Panc1 (cell line): ENCODE results near the gene RWDD4.

DNA sequence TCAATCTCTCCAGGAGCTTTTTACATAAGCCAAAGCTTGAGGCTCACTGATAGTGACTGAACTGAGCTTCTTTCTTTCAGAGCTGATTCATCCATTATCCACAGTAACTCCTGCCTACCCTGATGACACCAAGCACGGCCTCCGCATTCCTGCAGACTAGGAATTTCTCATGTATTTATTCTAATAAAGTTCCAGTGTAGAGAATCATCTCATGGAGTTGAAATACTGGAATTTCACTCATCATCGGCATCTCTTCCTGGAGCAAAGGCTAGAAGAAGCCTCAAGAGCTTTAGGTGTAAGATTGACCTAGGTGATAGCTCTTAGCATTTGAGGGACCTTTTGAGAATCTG, 12.1 kb upstream of the DCTD start:
- RRBS, 2 experiments, result no CpG with 5 or more reads among the region's 3 CpGs

GRCh38 chr4:183097192-183097608, 1.9 kb upstream of the WWC2 start:
- RRBS, 2 experiments, result 93 to 100% methylated on average over 3 to 4 of the region's 17 CpGs

DNA sequence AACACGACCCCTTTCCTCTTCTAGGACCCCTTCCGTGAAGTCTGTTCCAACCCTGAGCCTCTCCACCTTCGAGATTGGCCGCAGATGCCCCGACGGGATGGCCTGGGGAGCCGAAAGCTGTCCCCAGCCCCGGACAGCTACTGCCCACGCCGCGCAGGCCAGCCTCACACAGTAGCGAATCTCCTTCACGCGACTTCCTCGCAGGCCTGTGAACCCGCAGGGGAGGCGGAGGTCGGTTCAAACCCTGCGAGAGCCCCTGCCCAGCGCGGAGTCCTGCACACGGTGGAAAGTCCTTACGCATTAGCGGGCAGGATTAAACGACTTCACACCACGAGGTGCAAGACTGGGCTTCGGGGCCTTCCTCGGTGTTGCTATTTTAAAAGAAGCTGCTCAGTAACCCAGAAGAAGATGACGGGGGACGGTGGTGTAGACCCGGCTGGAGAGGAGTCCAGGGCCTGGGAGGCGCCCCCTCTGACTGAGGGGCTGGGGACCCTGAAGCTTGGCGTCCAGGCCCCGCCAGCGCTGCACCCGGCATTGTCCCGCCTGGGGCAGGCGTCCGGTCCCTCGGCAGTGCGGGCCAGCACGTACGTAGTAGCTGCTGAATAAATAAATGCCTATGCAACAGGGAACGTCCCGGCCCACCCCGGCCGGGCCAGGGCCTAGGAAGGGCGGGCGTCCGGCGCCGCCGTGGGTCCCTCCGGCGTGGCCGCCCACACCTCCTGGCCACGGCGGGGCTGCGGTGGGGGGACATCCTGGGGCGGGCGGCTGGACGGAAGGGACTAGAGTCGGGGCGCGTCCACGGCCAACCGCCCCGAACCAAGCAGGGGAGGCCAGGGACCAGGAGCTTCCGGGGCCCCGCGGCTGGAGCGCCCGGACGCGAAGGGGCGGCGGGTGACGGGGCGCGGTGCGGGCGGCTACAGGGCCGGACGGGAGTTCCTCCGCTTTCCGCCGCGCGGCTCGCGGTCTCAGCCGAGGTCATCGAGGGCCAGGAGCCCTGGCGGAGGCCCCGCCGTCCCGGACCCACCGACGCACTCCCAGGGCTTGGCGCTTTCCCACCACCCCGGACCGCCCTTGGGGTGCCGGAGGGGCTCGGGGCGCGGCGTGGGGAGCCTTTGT, 1.1 kb upstream of the WWC2 start:
- RRBS, 2 experiments, result 2 to 6% methylated on average over 43 of the region's 107 CpGs

DNA sequence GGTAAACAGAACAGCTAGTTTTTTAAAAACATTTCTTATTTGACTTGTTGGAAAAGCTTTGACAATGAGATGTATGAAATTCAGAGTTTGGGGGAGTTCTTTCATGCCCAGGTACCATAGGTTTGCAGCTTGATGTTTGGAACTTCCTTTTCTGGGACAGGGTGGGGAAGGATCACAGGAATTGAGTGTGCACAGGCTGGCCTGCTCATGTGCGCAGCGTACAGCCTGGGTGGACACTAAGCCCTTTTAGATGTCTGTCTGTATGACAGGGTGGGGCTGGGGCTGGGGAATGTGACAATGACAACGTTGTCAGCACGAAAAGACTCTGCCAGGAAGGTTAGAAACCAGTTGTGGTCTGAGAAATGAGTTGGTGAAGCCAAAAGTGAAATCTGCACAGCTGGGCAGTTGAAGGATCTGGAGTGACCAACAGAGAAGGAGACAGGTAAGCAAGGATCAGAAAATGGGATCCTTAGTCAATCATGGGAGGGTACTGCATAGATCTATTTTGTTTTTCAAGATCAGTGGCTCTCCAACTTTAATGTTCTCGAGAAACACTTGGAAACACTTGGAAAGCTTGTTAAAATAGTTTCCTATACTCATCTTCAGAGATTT, 47.5 kb downstream of the WWC2 start:
- RRBS, 2 experiments, result no CpG with 5 or more reads among the region's 5 CpGs

DNA sequence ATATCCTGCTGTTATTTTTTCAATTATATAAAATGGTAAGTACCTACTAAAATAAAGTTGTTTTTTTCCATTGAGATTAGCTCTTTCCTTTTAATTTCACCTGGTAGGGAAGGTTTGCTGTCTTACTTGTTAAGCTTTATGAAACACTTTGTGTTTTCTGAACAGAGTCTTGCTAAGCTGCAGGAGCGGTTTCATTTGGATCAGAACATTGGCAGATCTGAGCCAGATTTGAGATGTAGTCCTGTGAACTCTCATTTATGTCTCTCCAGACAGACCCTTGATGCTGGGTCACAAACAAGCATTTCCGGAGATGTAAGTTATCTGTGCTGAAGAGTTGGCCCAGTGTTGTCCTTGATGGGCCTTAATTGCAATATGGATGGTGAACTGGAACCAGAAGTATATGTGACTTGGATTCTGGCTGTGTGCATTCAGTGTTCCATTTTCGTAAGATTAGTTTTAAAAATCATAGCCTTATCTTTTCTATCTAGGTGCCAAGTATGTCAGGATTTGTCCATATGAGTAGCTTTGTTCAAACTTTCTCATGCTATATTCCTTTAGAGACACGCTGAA, 71.4 kb downstream of the CLDN22 start:
- RRBS, 2 experiments, result no CpG with 5 or more reads among the region's 4 CpGs

DNA sequence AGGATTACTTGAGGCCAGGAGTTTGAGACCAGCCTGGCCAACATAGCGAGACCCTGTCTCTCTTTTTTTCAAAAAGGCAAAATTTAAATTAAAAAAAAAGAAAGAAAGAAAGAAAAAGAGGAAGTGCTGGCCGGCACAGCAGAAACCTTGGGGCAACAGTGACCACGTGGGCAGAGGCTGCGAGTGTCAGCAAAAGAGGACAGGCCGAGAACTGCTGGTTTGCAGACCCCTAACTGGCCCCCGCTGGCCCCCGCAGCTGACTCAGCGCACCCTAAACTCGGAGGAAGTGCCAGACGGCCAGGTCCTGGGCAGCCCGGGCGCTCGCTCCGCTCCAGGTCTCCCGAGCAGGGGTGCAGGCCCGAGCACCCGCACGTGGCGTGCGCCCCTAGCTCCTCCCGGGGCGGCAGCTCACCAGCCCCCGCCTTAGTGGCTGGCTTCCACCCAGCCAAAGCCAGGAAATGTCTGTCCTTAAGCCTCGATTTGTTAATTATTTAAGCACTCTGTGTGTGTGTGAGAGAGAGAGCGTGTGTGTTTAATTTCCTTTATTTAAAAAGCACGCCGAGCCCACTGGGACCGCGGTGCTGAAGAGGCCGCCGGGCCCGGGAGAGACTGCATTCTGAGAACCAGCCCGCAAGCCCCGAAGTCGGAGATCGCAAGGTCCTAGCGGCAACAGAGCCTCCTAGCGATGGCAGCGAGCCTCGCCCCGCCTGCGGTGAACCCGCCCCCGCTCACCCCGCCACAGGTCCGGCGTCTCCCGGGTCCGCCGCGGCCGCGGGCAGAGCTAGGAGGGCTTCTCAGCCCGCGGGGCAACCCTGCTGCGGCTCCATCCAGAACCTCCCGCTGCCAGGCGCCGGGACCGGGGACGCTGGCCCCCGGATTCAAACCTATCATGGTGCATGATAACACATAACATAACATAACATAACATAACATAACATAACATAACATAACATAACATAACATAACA, 46.0 kb upstream of the CDKN2AIP start:
- RRBS, 2 experiments, result 3 to 11% methylated on average over 20 of the region's 62 CpGs

DNA sequence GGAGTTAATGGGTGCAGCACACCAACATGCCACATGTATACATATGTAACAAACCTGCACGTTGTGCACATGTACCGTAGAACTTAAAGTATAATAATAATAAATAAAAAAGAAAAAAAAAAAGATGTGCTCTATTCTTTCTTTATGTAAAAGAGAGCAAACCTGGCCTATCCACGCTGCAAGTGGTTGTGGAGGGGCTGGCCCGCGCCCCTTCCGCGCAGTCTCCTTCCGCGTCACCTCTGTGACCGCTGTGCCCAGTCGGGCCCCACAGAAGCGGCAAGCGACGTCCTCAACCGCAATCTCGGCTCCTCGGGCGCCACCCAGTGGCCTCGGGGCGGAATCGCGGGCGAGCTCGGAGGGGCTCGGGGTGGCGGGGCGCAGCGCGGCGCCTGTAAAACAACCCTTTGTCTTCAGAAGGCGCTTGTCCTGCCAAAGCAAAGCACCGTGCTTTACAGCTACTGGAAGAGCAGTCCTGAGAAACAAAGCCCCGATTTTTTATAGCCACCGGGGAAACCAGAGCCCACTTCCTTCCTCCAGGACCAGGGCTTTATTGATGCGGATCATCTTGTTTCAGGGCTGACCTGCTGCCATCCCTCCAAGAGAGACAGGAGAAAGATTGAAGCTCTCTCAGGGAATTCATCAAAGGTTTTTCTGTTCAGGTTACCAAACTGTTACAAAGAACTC, 37.4 kb upstream of the CDKN2AIP start:
- RRBS, 2 experiments, result no CpG with 5 or more reads among the region's 35 CpGs

DNA sequence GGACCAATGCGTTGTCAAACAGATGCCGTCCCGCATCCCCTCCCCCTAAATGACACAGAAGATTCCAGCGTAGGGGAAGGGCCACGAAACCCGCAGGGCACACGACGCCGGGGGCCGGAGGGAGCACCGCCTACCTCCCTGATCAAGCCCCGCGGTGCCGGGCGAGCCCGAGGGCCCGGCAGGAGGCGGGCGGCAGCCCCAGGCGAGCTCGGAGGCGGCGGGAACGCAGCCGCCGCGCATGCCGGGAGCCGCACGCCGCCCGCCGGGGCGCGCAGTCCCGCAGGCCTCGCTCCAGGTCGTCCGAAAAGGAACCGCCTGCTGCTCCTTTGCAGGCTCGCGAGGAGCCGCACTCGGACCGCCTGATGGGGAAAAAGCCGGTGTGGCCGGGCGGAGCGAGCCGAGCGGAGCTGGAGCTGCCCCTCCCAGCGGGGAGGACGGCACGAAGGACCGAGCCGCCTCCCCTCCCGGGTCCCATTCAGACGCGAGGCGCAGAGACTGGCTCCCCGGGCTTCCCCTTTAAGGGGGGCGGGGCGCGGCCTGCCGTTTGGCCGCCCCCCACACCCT, 734 bp upstream of the ING2 start:
- RRBS, 2 experiments, result 2 to 4% methylated on average over 32 to 45 of the region's 66 CpGs

DNA sequence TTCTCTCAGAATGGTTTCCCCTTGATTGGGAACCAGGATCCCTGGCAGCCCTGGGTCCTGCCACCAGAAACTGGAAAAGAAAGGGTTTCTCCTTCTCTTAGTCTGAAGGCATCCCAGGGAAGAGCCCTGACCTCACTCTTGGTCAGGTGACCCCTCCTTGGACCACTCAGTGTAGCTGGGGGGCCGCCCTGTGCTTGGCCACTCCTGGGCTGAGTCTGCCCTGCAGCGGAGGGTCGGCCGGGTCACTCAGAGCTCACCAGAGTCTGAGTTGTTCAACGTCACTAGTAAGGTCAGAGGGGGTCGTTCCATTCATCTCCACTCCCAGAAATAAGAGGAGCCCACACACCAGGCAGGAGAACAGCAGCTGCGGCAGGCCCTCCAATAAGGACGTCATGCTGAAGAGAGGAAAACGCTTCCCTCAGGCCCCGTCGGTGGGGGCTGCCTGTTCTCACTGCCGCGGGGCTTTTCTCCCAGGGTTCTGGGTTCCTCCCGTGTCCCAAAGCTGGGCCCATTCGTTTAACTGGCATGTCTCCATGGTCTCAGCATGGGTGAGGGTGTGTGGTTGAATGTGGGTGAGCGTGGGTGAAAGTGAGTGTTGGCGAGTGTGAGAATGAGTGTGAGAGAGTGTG, 47.4 kb downstream of the ING2 start:
- RRBS, 2 experiments, result no CpG with 5 or more reads among the region's 17 CpGs

GRCh38 chr4:183619091-183619987, 39.6 kb downstream of the RWDD4 start:
- RRBS, 2 experiments, result no CpG with 5 or more reads among the region's 27 CpGs

DNA sequence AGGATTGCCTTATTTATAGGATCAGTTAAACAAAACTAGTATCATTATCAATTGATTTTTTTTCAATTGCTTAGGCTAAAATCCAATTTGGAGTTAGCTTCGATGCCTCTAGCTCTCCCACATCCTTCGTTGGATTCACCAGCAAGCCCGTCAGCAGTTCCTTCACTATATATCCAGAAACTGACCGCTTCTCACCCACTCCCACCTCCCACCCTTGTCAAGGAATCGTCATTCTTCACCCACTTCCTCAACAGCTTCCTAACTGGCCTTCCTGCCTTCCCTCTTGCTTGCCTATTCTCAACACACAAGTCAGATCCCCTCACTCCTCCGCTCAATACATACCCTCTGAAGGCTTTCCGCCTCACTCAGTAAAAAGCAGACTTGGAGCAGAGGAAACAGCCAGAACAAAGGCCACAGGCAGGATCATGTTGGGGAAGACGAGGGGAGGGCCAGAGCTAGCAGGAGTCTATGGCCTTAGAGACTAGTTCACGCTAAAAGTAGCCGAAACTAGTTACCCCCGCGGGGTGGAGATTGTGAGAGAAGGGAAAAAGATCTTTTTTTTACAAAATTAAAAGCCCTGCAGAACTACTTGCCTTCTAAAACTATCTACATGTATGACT, 23.7 kb downstream of the RWDD4 start:
- RRBS, 2 experiments, result no CpG with 5 or more reads among the region's 12 CpGs

DNA sequence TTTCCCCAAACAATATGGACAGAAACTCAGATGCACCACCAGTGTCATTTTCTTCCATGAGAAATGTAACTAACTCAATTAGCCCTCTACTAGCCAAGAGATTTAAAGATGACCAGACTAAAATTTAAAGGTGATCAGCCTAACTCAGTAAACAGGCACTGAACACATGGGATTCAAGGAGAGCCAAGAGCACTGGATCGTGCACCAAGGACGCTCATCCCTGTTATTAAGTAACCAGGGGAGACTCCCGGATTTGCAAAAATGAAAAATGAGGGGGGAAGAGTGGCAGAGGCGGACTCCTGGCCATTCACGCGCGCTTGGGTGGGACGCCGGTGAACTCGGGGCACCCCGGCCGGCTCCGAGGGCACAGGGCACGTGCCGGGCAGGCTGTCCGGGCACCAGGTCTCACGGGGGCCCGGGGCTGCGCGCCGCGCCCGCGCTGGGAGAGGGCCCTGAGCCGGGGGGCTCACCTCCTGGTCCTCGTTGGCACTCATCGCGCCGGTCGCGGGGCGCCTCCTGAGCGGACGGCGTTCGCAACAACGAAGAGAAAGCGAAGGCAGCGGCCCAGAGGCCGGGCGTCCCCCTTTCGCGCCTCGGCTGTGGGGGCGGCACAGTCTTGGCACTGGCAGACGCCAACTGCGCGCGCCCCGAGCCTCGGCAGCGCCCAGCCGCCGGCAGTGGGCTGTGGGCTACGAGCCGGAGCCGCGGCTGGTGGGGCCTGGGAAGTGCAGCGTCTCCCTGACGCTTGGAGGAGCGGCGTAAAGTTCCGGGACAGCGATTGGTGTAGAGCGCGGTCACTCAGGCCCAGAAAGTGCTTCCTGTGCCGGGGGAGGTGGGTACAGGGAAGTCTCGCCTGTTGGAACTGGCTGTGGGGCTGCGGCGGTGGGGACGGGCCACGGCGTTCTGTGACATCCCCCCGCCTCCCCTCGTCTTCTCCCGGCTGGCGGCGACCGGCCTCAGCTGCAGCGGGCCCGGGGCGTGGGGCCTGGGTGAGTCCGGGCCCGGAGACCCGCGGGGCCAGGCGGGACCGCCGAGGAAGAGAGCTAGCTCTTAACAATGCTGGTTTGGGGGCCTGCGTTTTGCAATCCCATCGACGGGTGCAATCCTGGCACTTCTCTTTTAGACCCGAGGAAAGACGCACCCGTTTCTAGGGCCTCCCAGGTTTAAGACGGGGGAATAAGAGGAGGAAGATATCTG, at the start of gene RWDD4:
Gene RWDD4 (minus strand): TSS at position 727 of the 1,197 bp plus-strand sequence.
- RRBS, 2 experiments, result under 1 to 6% methylated on average over 30 to 34 of the region's 96 CpGs

GRCh38 chr4:183931512-183932197, 26.5 kb downstream of the STOX2 start:
- RRBS, 2 experiments, result no CpG with 5 or more reads among the region's 8 CpGs

DNA sequence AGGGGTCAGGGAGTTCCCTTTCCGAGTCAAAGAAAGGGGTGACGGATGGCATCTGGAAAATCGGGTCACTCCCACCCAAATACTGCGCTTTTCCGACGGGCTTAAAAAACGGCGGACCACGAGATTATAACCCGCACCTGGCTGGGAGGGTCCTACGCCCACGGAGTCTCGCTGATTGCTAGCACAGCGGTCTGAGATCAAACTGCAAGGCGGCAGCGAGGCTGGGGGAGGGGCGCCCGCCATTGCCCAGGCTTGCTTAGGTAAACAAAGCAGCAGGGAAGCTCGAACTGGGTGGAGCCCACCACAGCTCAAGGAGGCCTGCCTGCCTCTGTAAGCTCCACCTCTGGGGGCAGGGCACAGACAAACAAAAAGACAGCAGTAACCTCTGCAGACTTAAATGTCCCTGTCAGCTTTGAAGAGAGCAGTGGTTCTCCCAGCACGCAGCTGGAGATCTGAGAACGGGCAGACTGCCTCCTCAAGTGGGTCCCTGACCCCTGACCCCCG, 9.2 kb downstream of the ENPP6 start:
- RRBS, 2 experiments, result no CpG with 5 or more reads among the region's 22 CpGs

DNA sequence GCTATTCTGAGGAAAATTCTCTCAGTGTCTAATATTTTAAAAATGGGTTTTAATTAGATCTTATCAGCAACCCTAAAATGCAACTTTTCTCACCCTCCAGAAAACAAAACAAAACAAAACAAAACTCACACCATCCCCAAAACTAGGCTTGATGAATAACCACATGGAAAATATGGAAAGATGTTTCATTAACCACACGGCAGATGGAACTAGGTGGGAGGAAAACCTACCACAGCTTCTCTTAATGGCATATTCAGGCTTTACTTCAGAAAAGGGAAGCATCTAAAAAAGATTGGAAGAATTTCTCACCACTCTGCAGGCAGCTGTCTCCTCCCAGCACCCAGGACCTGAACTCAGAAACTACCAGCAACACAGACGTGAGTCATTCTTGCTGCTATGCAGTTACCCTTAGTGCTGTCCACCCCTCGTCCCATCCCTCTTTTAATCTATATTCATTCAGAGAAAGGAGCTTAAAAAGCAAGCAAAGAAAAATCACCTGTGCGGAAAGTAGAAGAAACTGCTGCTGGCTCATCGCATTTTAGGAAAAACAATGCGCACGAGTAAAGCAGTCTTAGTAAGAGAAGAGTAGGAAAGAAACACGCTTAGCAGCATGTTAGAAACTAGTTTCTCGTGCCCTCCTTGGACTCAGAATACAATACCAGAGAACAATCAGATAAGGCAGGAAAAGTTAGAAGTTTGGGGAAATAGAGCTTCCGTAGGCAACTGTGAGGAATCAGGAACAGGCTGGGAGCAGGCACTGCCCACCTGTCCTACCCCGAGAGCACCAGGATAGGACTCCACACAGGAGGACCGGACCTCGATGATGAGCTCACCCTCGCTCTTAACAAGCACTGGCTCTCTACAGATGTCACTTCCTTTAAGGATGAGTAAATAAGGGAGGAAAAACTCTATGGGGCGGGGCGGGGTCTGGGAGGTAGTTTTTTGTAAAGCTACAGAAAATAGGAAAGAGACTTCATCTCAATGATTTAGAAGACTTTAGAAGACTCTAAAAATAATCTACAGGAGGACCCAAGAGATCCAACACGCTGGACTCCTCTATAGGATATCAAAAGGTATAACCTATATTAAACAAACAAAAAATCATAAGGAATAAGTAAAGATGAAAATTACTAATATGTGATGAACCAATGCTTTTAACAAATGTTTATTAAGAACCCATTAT, 48.1 kb upstream of the ENPP6 start:
- RRBS, 2 experiments, result no CpG with 5 or more reads among the region's 17 CpGs

GRCh38 chr4:184288380-184289559, 71.1 kb upstream of the ENPP6 start:
- RRBS, 2 experiments, result no CpG with 5 or more reads among the region's 18 CpGs

- RRBS, 2 experiments, result no CpG with 5 or more reads among the region's 14 CpGs
These were observed 61.6 kb downstream of the IRF2 start for GRCh38 chr4:184412649-184413236.

GRCh38 chr4:184413237-184413790, 61.0 kb downstream of the IRF2 start:
- RRBS, 2 experiments, result no CpG with 5 or more reads among the region's 10 CpGs

DNA sequence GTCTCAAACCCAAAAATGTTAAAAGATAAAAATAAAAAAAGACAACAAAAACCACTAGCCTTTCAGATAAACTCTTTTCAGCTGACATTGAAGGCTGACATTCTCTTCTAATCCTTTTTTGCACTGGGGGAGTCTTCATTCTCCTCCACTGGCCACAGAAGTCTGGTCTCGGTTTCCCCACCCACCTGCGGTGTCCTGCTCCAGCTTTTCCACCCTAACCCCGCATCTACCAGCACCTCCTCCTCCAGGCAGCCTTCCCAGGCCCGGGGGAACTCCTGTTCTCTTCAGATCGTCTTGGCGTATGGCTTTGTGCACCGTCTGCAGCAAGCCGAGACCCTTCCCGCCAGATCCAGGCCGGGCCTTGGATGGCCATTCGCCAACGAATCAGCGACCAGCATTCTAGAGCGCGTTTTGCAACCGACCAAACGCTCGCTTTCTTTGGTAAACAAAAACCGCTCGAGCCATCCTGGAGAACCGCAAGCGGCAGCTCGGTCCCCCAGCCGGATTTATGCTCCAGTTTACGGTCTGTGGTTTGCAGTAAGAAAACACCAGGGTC, 756 bp downstream of the CENPU start:
- RRBS, 2 experiments, result under 1 to 3% methylated on average over 6 of the region's 25 CpGs

- RRBS, 2 experiments, result no CpG with 5 or more reads among the region's 6 CpGs
These were observed 16.2 kb upstream of the CENPU start for GRCh38 chr4:184750061-184750609.